Mucosa of descending colon (tissue), 1 donor: ENCODE results near the gene CDC123.

GRCh38 chr10:11086250-11086692 lies 68.6 kb downstream of the CELF2 start:
- PRO-cap, result no peak

- PRO-cap, result no peak
Measured at GRCh38 chr10:11178437-11179155, 160.9 kb downstream of the CELF2 start.

- PRO-cap, result no peak
Measured at GRCh38 chr10:11199800-11200369, 182.2 kb downstream of the CELF2 start.

DNA sequence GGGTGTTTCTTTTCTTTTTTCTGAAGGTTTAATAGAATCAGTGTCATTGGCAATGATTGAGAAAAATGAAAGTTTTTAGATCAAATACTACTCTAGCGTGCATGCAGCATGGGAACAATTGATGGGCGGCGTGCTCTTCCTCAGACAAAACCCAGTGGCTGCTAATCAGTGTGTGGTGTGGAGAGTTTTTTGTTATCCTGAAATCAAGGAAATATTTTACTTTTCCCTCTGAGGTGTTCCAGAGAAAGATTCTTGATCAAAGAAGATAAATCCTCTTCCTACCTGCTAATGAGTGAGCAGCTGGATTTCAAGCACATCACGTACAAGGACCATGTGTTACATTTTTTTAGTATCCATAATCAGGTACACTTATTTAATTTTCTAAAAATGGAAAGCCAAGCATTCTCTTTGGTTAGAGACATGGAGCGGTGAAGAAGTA lies 185.4 kb downstream of the CELF2 start:
- PRO-cap, result no peak

GRCh38 chr10:11240506-11241356 lies 223.1 kb downstream of the CELF2 start:
- PRO-cap, result no peak

DNA sequence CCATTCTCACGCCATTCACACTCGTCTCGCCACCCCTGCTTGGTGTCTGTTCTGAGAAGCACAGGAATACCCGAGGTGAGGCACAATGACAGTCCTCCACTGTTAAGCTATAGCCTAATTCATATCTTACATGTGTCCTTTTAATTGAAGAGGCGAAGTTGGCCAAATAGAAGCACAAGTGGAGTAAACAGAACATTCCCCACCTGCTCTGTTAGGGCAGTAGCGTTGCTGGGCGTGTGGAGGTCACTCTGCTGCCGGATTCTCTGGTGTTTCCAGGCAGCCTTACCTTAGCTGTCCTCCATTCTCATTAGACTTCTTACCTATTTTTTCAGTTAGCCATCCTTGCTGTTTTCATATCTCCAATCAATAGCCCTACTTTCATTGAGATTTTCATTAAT lies 291.8 kb downstream of the USP6NL start:
- PRO-cap, result no peak

- PRO-cap, result no peak
Measured at GRCh38 chr10:11526000-11526648, 85.3 kb downstream of the USP6NL start.

GRCh38 chr10:11573370-11574163 lies 37.9 kb downstream of the USP6NL start:
- PRO-cap, result no peak

GRCh38 chr10:11649561-11649761 lies 38.0 kb upstream of the USP6NL start:
- PRO-cap, result no peak

- PRO-cap, result no peak
Measured at GRCh38 chr10:11673231-11674475, 62.2 kb upstream of the USP6NL start.

DNA sequence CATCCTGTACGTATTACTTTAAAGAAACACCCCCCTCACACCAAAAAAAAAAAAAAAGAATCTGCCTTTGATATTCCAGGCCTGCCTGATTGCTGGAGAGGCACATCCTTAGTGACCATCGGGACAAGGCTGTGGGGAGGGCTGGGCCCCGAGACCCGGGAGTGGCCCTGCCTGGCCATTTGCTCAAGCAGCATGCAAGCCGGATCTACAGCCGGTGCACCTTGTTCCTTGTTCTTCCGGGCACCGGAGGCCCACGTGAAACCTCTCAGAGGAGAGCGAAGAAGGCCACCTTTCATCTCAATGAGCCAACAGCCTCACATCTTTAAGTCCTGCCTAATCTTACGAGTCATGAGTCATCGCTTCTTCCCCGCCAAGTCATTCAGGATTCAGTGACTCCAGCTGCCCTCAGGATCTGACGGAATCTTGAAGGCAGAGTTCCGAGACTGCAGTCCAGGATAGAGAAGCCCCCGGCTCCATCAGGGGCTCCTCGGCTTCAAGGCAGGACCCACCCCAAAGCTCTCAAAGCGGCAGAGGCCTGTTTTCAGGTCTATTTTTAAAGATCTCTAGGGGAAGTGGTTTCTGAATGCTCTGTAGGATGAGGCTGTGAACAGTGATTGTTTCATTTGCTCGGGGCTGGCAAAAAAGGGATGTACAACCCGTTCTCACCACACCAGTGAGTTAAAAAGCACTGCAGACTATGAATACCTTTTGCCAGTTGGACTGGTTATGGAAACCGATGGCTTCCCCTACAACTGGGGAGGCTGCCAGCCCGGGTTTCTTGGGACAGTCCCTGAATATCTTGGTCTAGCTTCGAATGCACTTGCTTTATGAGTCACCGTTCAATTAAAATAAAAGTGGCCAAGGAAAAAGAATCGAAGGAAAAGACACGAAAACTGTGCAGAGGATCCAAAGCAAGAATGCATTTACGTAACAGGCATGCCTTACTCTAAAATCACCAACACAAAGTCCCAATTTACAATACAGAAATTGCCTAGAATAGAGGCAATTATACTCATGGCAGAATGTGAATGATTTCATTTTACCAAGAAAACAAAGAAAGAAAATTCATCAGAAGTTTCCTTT lies 57.2 kb upstream of the ECHDC3 start:
- PRO-cap, result bidirectional peak, plus-strand start at position 378 of the sequence, minus-strand start at position 223 of the sequence

DNA sequence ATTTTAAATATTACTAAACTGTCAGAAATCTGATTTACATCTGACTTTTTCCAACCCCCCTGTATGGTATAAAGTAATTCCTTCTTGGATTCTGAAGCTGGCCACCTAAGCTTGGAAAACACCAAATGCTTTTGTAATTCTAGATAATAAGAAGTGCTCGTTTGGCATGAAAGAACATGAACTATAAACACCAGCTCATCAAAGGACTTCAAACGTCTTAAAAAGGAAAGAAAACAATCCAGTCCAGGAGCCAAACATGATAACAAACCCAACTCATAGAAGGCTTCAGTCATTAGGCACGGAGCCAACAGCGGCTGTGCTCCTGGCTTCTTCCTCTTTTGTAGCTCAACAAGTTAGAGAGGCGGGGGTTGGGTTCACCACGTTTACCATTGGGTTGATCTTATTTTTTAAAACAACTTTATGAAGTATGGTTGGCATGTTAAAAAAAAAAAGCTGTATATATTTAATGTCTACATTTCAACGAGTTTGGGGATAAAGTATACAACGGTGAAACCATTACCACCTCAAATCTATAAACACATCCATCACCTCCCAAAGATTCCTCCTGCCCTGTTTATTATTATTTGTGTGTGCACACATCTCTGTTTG lies 56.3 kb upstream of the ECHDC3 start:
- PRO-cap, result no peak

GRCh38 chr10:11699228-11700085 lies 42.7 kb upstream of the ECHDC3 start:
- PRO-cap, result no peak

- PRO-cap, result no peak
Measured at GRCh38 chr10:11737205-11738141, 4.7 kb upstream of the ECHDC3 start.

DNA sequence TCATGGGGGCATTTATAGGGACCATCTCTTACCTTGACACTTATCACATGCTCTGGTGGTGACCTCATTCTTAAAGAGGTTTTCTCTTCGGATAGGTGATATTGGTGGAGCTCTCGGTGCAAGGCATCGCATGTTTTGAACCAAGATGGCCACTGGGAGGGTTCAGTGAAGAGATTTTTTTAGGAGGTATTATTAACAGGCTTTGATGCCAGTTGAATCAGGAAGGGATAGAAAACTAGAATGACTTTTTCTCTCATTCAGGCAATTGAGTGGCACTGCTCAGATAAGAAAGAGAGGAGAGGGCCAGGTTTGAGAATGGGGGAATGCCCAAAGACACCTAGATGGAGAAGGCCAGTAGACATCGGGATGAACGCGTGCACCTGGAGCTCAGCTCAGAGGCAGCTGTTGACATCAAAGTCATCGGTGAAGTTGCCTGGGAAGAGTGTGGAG lies 2.4 kb downstream of the ECHDC3 start:
- PRO-cap, result no peak

- PRO-cap, result bidirectional peak, plus-strand start at chr10:12196188, minus-strand start at chr10:12195879
Measured at GRCh38 chr10:12196031-12196911, at the start of gene CDC123. TSS of gene CDC123 (plus strand) at chr10:12196188.

DNA sequence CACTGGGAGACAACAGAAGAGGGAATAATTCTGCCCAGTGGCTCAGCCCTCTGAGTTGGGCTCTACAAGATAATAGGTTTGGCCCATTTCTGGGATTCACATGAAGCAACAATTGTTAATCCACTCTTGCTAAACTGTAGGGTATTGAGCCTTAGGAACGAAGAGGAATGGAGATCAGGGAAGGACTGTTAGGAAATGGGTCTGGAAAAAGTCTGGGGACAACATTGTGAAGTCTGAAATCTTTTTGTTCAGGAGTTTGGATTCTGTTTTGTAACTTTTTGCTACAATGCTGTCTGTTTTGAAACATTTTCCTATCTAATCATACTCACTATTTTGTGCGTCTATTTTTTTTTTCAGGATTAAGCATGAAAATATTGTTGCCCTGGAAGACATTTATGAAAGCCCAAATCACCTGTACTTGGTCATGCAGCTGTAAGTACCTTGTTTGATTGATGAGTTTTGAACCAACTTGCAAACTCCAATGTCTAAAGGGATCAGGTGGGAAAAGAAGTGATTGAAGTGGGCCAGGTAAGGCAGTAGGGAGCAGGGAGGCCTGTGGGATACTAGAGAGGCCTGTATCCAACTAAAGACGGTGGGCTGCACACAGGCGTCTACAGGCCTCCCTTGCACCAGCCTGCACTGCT lies 317.2 kb downstream of the CAMK1D start:
- PRO-cap, result no peak

DNA sequence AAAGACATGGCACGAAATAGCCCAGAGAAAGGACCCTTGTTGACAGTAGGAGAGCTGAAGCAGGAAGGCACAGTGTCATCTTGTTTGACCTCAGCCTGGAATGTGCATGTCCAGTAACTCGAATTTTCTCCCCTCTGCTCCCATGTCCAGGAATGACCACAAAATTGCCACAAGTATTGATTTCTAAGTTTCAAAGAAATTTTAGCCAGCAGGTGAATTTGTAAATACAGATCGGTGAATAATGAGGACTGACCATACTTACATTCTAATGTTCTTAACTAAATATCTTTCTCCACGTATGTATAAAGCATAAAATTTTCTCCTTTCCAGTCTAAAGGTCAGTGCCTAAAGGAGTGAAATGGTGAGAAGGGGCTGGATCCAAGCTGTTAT lies 300.9 kb downstream of the CCDC3 start:
- PRO-cap, result no peak

DNA sequence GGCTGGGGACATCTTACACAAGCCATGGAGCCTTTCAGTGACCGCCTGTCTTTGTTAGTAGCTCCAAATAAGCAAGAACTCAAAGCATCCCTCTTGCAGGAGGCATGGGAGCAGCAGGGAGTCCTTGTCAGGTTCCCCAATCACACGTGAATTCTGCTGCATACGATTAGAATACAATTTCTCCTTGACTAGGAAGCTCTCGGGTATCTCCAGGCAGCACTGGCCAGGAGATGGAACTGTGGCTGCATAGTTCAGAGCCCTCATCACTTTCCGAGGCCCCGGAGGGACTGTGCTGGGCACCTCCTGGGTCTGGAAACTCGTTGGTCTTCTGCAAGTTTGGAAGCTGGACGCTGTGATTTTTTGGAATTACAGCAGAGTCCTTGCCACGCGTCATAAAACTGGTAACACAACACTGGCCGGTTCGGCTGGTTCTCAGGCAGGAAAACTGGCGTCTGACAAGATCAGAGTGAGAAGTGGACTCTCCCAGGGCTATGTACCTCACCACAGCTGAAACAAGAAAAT lies 216.1 kb downstream of the CCDC3 start:
- PRO-cap, result no peak

- PRO-cap, result no peak
Measured at GRCh38 chr10:12812457-12812850, 189.1 kb downstream of the CCDC3 start.